Metastatic Liver Carcinoma in the Lung (tissue), 2 donors: ENCODE measurements around the genes SERF2, HYPK, CTDSPL2, PATL2, DUOXA2, GATM and BLOC1S6.

DNA sequence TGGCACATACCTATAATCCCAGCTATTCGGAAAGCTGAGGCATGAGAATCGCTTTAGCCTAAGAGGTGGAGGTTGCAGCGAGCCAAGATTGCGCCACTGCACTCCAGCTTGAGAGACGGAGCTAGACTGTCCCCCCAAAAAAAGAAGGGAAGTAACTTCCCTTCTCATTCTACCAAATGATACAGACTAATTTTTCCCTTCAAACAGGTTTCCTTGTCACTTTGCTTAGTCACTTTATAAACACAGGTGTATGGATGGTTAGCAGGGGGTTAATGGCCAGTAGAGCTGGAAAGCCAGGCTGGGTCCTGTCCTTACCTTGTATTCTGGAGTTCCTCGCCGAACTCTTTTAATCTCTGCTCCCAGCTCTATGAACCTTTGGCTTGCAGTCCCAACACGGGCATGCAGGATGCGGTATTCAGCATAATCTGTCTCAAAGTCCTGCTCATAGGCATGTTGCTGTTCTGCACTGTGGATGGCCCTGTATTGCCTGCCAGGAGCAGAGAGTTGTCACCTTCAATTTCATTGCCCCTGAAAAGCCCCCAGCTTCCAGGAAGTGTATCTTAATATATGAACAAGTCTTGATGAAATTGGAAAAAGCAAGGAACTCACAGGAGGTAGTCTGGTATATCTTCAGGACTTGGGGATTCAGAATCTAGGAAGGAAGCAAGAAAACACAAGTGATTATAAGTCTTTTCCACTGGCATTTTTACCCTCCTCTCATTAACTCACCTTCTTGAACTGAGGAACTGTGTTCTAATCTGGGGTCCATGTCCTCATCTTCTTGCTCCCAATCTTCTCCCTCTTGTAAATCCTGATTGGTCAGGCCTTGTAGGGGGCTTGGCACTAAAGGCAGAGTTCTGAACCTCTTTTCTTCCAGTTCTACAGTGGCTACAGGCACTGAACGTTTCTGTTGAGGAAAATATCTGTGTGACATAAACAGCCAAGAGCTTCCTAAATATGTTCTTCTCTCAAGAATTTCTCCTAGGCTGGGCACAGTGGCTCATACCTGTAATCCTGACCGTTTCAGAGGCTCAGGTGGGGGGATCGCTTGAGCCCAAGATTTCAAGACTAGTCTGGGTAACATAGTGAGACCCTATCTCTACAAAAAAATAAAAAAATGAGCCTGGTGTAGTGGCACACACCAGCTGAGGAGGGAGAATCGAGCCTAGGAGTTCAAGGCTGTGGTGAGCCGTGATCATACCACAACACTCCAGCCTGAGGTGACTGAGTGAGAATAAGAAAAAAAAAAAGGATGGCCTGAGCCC is 2.5 kb downstream of the ELL3 start:
- PRO-cap, 2 experiments = no peak in any of the 2 experiments

- PRO-cap, 2 experiments = peak in 2 of 2 experiments; most common plus-strand start chr15:43792330 (in 2); most common minus-strand start chr15:43792010 (in 2)
Measured at GRCh38 chr15:43791636-43792419, at the start of gene SERF2. Gene SERF2 (plus strand): TSS chr15:43792320.

GRCh38 chr15:43792969-43793723 is 1.0 kb downstream of the SERF2 start:
- PRO-cap, 2 experiments = peak in 2 of 2 experiments; most common plus-strand start chr15:43793356 (in 2); most common minus-strand start chr15:43793194 (in 2)

GRCh38 chr15:43800184-43800781 is at the start of gene HYPK:
Gene HYPK (plus strand): TSS chr15:43800599.
- PRO-cap, 2 experiments = peak in 2 of 2 experiments; most common plus-strand start chr15:43800599 (in 1); most common minus-strand start chr15:43800505 (in 2)

- PRO-cap, 2 experiments = peak in 1 of 2 experiments; most common minus-strand start chr15:43876273 (in 1)
Measured at GRCh38 chr15:43875942-43876631, 49.3 kb downstream of the WDR76 start.

GRCh38 chr15:43984324-43984670 is 157.5 kb downstream of the WDR76 start:
- PRO-cap, 2 experiments = no peak in any of the 2 experiments

- PRO-cap, 2 experiments = no peak in any of the 2 experiments
Measured at GRCh38 chr15:44228981-44229377, 33.9 kb upstream of the FRMD5 start.

- PRO-cap, 2 experiments = peak in 2 of 2 experiments; most common plus-strand start chr15:44427642 (in 2); most common minus-strand start chr15:44427840 (in 1)
Measured at GRCh38 chr15:44427495-44428226, at the start of gene CTDSPL2. Gene CTDSPL2 (plus strand): TSS chr15:44427629.

GRCh38 chr15:44710636-44711467 is at the start of gene PATL2:
Gene PATL2 (minus strand): TSS chr15:44711323.
- PRO-cap, 2 experiments = peak in 2 of 2 experiments; most common minus-strand start chr15:44711341 (in 2)

- PRO-cap, 2 experiments = peak in 1 of 2 experiments; most common plus-strand start chr15:45114326 (in 1); most common minus-strand start chr15:45114115 (in 1)
Measured at GRCh38 chr15:45113832-45114911, at the start of gene DUOXA2. Gene DUOXA2 (plus strand): TSS chr15:45114326.

- PRO-cap, 2 experiments = no peak in any of the 2 experiments
Measured at GRCh38 chr15:45125329-45126206, 4.1 kb downstream of the DUOXA1 start.

DNA sequence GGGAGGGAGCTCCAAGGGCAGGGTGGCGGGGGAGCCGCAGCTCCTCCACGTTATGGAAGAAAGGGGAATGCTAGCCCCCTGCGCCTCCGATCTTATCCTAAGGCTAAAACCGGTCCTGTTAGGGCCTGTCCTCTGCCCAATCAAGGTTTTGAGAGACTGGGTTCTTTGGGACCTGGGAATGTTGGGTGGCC is 248 bp downstream of the DUOX1 start:
- PRO-cap, 2 experiments = no peak in any of the 2 experiments

DNA sequence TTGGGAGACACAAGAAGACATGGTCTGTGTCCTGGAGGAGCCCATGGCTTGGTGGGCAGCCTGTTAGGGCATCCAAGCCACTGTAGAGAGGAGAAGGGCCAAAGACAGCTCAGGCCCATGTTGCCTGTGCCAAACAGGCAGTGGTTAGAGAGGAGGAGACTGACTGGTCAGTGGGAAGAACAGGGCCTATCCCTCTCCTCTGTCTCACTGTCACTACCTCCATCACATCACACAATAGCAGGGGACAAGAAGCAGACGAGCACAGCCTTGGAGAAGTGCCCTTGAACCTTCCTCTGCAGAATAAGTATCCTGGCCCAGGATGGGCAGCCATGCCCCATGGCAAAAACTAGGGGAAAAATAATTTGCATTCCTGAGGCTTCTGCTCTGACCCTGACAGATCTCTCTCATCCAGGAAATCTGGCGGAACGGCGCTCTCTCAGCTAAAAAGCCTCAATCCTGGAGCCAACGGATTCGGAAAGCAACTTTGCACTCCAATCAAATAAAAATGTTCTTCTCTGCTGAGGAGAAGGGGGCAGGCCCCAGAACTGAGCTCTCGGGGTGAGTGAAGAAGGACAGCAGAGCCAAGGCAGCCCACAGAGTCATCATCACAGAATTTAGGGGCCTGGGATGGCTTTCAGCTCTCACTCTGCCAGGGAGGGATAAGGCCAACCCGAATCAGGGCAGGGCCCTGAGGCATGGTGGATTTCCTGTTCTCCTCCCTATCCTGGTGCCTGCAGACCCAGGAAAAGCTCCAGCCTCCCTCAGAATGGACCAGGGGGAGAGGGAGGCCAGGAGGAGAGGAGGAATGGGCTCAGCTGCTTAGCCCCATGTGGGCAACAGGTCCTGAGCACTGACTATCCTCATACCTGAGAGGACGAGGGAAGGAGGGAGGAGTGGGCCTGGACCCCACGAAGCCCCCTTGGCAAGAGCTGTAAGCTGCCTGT is 1.6 kb downstream of the SHF start:
- PRO-cap, 2 experiments = no peak in any of the 2 experiments

DNA sequence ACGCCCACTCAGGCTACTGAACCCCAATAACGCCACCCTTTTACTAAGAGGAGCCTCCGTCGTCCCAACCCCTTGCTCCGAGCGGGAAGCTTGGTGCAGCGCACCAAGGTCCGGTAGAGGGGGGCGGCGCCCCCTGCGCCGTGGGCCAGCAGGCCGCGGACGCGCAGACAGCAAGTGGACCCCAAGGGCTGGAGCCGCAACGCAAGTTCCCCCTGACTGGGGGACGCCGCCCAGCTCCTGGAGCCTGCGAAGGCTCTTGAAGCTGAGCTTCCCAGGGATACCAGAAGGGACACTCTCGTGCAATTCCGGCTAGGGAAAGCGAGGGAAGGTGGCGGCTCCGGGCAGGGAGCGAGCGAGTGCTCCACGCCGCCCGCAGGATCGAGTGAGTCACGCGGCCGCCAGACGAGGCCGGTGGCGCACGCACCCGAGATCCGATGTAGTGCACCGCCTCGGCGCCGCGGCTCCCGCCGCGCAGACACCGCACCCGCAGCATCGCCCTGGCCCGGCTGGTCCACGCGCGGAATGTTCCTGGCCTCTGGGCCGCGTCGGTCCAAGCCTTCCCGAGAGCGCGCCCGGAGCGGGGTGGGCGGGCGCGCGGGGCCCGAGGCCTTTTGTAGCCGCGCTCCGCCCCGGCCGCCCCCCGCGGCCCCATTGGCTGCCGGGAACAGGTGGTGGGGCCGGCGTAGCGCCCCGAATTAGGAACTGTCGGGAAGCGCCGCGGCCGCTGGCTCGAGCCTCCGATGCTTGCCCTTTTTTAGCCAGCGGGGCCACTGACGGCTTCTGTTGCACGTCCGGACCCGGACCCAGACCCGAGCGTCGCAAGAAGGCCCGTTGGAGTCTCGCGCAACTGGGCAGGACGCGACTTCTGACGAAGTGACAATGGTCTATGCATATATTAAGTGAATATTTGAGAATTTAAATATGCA is at the start of gene GATM:
TSS of gene GATM (minus strand) at position 584 of the 926 bp plus-strand sequence.
- PRO-cap, 2 experiments = peak in 2 of 2 experiments; most common plus-strand start position 312 of the sequence (in 1); most common minus-strand start position 584 of the sequence (in 2)

GRCh38 chr15:45449747-45450966 is 19.7 kb downstream of the C15orf48 start:
- PRO-cap, 2 experiments = peak in 1 of 2 experiments; most common plus-strand start chr15:45450150 (in 1); most common minus-strand start chr15:45449946 (in 1)

GRCh38 chr15:45456166-45457225 is 26.1 kb downstream of the C15orf48 start:
- PRO-cap, 2 experiments = peak in 1 of 2 experiments; most common plus-strand start chr15:45456868 (in 1); most common minus-strand start chr15:45456710 (in 1)

- PRO-cap, 2 experiments = no peak in any of the 2 experiments
Measured at GRCh38 chr15:45458034-45458412, 27.6 kb downstream of the C15orf48 start.

- PRO-cap, 2 experiments = peak in 2 of 2 experiments; most common plus-strand start chr15:45587379 (in 2); most common minus-strand start chr15:45587320 (in 2)
Measured at GRCh38 chr15:45586899-45588038, at the start of gene BLOC1S6. Gene BLOC1S6 (plus strand): TSS chr15:45587379.

GRCh38 chr15:47715684-47716511 is 1.4 kb upstream of the SEMA6D start:
- PRO-cap, 2 experiments = no peak in any of the 2 experiments

GRCh38 chr15:48162619-48163092 is 15.4 kb downstream of the MYEF2 start:
- PRO-cap, 2 experiments = no peak in any of the 2 experiments